PC-3 (cell line): ENCODE data around the genes KNG1, SST and RTP2.

GRCh38 chr3:186617076-186617713 is 4.3 kb downstream of the AHSG start:
- RAMPAGE, long total RNA = no peak

DNA sequence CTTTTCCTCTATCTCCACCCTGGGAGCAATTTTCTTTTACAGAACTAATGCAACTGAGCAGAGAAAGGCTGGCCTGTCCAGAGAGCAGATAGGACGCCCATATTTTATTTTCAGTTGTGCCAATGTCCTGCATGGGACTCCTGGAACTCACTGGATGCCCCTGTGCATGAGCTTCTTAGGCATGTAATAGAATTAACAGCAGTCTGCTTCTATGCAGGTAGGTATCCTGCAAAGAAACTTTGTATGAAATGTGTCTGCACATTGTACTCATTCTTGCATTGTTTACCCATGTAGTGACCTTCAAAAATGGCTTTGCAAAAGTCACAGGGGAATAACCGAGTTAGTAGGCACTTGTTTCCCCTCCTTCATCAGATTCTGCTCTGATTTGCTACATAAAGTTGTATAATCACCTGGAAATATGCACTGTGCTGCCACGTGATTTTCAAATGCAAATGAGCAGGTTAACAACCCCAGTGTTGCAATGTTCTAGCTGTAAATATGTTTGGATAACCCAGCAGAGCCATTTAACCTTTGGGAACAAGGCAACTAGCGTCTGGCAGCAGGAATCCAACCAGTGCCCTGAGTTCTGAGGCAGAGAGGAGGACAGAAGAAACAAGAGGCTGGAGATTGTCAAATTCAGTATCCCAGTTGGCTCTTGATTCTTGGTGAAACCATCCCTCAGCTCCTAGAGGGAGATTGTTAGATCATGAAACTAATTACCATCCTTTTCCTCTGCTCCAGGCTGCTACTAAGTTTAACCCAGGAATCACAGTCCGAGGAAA is at the start of gene KNG1:
Gene KNG1 (plus strand): TSS at position 523 of the 782 bp plus-strand sequence.
- RAMPAGE, long total RNA = no peak

DNA sequence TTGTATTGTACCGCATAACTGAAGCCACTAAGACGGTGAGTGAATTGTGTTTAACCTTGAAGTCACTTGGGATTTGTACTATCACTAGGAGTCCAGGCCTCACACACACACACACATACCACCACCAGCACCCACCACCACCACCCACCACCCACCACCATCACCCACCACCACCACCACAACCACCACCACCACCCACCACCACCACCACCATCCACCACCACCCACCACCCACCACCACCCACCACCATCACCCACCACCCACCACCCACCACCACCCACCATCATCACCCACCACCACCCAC is 496 bp downstream of the KNG1 start:
- RAMPAGE, long total RNA = no peak

DNA sequence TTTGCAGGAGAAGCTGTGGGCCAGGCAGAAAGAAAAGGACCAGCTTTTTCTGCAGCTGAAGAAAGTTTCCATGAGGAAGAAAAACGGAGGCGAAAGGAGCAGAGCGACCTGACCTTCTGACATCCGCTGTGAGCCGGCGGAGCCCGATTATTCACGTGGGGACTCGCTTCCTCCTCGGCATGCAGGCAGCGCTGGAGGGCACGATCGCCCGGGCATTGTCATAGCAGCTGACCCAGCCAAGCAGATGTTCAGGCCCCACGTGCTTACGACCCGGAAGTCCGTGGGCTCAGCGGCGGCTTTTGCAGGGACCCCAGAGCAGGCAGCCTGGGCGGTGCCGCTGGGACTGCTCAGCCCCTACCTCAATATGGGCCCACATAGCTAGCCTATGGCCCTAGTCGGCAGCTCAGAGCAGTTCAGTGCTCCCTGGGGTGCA is 10.6 kb upstream of the EIF4A2 start:
- RAMPAGE, long total RNA = no peak

GRCh38 chr3:186785486-186786112 is 2.2 kb downstream of the EIF4A2 start:
- RAMPAGE, long total RNA = no peak

DNA sequence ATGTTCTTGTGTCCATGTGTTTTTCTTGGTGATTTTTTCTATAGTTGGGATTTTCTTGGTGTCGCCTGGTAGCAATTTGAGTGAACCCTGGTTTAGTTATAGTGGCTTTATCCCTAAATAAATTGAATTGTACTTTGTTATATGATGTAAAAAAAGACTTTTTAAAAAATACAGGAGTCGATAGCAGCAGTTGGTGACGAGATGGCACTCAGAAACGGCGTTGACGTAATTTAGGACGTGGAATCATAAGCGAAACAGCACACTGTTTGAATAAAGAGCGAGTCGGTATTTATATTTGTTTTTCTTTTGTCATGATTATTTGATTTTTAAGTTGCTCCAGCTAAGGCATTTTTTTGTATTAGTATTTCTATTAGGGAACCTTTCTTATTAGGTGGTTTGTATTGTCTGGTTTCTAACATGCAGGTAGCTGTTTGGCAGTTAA is 4.8 kb downstream of the EIF4A2 start:
- RAMPAGE, long total RNA = no peak

- RAMPAGE, long total RNA = no peak
Measured at GRCh38 chr3:186932483-186933024, 2.2 kb downstream of the ST6GAL1 start.

GRCh38 chr3:186942137-186942742 is 11.9 kb downstream of the ST6GAL1 start:
- RAMPAGE, long total RNA = no peak

DNA sequence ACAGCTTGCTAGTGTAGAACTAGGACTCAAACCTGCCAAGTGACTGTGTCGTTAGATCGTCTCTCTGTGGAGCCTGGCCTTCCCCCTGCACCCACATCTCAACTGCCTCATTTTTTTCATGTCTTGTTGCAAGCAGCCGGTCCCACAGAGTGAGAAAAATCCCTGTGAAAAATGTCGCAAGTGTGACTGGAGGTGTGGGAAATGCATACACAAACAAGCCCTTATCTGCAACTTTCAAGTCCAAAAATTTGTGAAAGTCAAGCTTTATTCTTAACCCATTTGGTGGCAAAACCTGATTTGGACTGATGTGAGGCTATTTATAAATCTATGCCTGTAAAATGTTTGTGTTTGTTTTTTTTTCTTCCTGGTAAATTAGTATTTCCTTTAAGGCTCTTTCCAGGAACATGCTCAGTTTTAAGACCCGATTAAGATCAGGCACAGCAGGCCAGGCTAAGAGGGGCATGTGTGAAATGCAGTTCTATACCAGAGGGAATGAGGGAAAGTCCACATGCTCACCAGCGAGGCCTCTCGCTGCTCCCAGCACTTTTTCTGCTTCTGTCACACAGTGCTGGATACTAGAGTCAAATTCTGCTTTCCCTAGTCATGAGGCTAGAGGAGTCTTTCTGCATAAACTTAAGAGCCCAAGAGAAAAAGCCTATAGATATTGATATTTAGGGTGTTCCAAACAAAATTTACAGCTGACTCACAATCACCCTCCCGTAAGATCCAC is 25.9 kb downstream of the ST6GAL1 start:
- RAMPAGE, long total RNA = no peak

DNA sequence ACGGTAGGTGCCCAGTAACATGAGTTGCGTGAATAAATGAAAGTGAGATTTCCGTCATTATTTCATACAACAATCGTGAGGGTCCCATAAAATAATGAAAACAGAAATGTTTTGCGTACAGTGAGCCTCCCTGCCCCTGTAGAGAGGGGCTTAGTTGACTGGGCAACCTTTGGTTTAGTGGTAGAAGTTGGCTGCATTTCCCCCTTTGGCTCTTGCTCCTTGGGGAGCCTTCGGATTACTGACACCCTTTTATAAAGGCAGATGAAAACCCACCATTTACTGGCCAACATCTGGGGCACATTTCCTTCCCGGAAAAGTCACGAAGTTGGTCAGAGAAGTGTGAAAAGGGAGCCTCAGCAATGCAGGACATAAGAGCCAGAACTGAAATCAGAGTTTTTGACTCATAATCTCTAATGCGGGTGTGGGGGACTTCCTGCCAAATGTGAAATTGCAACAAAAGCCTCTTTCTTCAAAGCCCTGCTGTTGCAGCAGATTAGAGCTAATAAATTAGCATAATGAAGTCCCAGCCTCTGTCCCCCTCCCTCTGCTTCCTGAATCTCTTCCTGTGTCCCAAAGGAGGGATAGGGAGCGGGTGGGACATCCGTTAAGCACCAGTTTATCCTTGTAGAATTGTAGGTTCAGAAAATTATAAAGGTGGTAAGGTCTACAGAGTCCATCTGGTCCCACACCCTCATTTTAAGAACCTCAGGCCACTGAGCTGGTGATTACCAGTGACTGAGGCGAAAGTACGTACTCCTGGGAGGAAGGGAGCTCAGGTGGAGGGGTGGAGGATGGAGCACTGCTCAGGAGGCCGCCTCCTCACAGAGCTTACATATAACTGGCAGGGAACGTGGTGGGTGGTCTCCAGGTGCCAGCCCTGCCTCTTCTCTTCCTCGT is 34.8 kb downstream of the ST6GAL1 start:
- RAMPAGE, long total RNA = no peak

- RAMPAGE, long total RNA = no peak
Measured at GRCh38 chr3:186988705-186989362, 58.5 kb downstream of the ST6GAL1 start.

- RAMPAGE, long total RNA = no peak
Measured at GRCh38 chr3:187367058-187367457, 1.1 kb upstream of the RTP4 start.

DNA sequence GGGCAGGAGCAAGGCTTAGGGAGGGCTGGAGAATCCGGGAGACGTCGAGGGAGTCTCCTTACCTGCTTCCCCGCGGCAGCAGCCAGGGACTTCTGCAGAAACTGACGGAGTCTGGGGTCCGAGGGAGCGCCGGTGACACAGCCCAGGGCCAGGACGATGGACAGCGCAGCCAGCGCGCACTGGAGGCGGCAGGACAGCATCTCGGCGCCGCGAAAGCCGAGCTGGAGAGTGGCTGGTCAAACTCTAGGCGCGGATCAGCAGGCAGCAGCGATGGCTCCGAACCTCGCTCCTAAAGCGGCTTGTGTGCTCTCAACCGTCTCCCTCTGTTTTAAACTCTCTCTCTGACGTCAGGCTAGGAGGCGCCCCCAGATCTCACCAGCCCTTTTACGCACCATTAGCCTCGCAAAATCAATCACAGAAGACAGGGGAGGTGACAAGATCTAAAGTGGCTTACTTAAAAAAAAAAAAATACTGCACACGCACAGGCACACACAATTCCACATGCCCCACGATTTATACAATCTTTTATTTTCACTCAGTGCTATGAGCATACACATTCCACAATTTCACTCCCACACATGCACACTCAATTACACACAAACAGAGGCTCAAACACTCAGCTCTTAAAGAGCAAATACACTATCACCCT is at the start of gene SST:
Gene SST (minus strand): TSS at position 303 of the 649 bp plus-strand sequence.
- RAMPAGE, long total RNA = no peak

- RAMPAGE, long total RNA = no peak
Measured at GRCh38 chr3:187702274-187702735, at the start of gene RTP2. Gene RTP2 (minus strand): TSS chr3:187702557.

DNA sequence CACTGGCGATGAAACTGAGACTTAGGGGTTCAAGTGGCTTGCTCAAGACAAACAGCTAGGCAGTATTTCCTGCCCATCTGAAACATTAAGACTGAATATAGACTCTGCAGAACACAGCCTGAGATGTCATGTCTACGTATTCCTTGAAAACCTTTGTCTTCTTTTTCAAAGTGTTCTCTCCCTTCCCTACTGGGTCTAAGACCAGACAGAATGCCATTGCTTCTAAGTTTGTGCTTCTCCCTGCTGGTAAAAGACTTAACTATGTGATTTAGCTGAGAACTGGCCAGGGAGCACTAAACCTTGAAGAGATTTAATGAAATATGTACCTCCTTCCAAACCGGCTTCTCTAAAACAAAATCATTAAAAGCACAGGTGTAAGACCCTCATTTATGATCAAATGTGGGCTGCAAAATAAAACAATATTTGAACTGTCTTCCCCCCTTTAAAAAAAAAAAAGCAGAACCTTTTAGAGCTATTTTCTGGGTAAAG is 9.8 kb downstream of the BCL6 start:
- RAMPAGE, long total RNA = no peak

DNA sequence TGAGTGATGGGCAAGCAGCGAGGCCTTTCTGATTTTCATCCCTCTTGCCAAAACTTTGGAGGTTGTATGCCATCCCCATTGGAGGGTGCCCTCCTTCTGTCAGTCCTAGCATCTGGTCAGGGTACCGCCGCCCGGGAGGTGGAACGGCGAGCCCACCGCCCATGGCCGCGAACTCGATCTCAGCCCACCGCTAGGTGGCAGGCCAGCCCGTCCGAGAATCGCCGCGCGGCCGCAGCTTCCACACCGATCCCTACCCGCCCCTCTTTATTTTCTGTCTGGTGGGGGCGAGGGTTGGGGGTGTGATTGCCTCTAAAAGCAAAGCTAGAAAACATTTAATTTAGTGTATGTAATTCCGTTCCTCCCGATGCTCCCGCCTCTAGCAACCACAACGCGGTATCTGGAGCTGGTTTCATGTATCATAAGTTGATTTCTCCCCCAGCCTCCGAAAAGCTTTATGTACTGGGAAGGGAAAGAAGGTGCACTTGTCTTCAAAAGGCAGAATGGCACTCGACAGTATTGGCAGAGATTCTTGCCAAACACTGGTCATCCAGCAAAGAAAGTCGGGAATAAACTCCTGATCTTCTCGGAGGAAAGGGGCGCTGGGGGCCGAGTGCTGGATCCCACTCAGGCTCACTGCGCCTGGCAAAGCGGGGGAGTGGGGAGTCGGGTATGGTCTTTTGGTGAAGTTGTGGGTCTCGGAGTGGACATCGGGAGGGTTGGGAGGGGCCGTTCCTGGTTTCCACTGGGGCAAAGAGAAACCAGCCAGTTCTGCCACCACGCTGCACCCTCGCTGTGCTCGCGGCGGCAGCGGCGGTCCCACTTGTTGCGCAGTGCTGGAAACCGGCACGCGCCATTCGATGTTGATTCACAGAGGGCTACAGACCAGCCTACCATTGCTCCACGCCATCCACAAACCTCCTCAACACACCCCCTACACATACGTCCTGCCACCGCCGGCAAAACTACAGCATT is 4.1 kb downstream of the BCL6 start:
- RAMPAGE, long total RNA = no peak

GRCh38 chr3:187948110-187949014 is 203.1 kb upstream of the BCL6 start:
- RAMPAGE, long total RNA = no peak

DNA sequence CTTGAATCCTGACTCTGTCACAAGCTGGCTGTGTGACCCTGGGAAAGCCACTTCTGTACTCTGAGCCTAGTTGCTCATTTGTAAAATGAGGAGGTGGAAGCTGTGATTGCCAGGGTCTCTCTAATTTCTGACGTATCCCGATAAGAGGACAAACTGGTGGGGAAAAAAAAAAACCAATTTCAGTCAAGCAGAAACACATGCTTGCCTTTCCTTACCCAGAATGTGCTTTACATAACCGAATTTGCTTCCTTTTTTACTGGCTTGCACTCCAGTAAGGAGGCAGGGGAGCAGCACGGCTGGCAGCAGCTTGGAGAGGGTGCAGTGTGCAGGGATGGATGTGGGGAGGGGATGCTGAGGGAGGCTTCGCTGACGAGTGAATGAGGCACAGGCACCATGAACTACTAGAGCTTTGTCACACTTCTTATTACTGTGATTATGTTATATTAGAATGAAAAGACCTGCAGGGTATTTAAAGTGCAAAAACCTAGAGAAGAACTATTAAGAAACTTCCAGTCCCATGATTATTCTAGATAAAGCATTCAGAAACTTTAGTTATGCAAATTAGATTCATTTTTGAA is 186.8 kb upstream of the LPP start:
- RAMPAGE, long total RNA = no peak

DNA sequence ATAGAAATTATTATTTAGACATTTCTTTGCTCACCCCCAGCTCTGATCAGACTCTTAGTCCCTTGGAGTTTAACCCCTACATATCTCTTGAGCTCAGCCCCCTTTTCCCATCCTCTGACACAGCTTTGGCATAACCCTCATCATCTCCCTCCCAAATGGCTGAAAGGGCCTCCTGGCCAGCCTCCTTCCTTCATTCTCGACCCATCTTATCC is 111.2 kb upstream of the LPP start:
- RAMPAGE, long total RNA = no peak

DNA sequence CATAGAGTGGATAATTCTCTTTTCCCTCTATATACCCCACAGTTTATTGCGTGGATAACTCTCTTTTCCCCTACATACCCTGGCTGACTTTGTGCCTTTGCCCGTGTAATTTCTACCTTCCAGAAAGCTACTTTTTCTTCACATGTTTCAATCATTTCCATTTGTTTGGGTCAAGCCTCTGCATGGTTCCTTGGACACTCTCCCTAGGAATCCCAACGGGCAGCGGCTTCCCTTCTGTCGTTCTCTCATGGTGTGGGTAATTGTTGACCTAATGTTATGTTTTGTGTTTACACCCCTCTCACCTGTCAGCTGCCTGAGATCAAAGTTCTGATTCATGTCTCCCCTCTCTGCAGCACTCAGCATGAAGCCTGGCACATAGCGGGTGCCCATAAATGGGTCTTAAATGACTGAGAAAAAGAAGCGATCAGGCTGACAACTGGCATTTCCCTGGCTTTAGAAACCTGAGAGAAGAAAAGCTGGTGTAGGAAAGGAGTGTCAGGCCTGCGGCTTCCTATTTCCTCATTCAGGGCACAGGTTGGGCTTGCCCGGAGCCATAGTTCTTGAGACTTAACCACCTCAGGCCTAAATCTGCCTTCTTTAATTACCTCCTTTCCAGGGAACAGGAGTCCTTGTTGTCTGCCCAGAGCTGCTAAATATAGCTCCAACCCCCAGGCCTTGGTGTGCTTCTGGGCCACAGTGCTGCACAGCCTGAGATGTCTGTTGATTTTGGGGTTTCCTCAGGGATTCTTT is 31.7 kb downstream of the LPP start:
- RAMPAGE, long total RNA = no peak